Fibroblast of the aortic adventitia (primary cell): ENCODE measurements around a stretch of chr12.

DNA sequence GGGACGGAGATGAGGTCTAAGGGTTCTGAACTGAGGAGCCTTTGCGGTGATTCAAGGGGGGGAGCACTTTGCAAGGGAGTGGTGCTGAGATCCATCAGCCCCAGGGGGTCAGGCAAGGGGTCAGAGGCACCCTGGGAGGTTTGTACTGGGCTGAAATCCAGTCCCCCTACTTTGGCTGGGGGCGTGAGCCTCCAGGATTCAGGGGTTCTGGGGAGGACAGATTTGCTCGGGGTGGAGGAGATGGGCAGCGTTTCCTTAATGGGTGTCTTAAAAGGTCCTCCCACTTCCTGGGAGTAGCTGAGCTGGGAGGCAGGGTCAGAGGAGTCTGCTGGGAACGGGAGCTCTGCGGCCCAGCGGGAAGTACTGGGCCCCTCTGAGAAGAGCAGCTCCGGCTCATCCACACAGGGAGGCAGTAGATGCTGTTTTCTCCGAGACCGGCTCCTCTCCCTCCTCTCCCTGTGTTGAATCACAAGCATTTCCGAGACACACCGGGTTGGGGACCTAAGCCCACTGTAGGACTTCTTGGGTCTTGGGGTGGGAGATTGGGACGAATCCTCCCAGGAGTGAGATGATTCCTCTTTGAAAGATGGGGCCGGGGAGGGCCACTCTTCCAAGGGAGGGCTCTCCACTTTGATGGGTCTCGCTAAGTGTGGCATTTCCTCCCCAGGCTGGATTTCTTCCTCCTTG lies 2.2 kb upstream of the TEX52 start:
- CAGE, long polyA plus RNA = no peak

GRCh38 chr12:2889800-2890065 lies 958 bp upstream of the TULP3 start:
- CAGE, long polyA plus RNA = no peak

DNA sequence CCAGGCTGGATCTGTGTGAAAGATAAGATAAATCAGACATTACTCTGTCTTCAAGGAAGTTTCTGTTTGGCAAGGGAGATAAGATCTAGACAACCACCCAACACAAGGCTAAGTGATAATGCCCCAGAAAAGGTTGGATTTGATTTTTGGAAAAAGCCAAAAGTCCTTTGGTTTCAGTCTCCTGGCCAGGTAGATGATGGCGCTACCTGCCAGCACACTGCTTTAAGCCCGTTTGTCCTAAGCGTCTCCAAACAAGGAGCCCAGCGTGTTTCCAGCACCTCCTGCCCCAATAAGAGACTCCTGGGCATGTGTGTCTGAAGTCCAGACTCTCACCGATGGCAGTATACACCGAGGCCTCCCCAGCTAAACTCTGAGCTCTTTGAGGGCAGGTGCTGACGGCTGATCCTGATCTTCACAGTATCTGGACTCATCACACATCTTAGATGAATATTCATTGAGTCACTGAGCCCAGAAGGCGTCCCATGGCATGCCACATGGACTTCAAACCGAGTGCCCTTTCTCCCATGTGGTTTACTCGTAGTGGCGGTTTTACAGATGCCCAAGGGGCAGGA lies 896 bp upstream of the TEAD4 start:
- CAGE, long polyA plus RNA = no peak

- CAGE, long polyA plus RNA = no peak
Measured at GRCh38 chr12:2992682-2993113, 33.5 kb downstream of the TEAD4 start.

GRCh38 chr12:3003581-3004242 lies 44.5 kb downstream of the TEAD4 start:
- CAGE, long polyA plus RNA = no peak

DNA sequence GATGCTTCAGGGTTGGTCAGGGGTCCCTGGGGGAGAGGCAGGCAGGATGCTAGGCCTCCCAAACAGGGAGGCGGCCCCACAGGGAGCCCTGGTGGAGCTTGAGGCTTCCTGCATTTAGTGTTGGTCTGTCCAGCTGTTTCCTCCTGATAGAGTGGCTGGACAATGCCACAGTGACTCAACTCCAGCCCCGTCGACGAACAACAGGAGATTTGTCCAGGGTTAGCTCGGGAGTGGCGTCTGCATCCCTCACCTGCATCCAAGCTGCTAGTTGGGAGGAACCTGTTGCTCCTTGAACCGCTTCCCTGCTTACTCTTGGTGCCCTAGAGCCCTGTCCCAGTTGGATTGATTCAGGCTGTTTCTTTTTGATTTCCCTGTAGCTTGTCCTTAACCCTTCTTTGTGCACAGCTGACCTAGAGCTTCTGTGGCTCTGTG lies 45.8 kb downstream of the TSPAN9 start:
- CAGE, long polyA plus RNA = no peak

DNA sequence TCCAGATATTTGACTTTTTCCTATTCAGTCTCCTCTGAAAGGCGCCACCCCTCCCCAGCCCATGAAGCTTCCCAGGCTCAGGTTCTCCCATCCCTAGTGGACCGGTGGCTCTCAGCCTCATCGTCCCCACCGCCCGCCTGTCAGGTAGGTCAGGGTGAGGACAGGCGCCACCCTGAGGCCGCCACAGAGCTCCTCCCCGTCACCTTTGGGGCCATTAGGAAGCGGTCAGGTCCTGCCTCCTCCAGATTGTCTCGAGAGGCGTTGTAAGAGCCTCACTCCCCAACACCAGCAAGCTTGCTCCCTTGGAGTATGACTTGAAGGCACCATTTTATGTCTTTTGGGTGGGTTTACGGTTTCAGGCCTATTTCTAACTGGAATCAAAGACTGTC lies 55.5 kb downstream of the TSPAN9 start:
- CAGE, long polyA plus RNA = no peak

- CAGE, long polyA plus RNA = no peak
Measured at GRCh38 chr12:3217943-3218525, 140.9 kb downstream of the TSPAN9 start.

DNA sequence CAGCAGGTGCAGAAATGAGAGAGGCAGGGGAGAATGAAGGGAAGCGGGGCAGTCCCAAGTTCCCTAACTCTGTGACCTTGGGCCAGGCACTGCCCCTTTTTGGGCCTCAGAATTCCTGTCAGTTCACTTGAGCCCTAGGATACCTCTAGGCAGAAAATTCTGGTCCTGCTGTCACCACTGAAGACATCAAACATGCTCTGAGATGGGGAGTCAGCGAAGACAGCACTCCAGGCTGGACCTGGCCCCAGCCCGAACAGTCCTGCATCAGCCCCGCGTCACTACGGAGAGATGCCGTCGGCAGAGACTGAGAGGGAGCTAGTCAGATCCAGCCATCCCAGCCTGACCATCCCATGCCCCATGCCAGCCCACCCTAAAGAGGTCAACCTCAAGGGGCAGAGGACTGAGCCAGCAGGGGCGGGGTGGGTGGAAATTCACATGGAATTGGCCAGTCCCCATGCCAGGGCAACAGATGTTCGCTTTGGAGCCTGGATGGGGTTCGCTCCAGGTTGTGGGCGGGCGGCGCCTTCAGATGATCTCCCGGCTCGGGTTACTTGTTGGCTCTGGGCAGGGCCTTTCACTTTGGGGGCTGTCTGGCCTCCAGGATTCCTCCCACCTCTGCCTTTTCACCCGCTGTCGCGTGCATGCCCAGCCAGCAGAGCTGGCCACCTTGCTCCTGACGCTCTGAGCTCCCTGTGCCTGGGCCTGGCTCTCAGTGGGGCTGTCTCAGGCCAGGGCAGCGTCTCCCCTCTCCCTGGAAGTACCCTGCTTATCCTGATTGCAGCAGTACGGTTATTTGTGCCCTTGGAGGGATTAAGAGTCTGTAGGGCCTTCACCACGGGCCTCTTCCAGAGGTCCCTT lies 154.2 kb downstream of the TSPAN9 start:
- CAGE, long polyA plus RNA = no peak

DNA sequence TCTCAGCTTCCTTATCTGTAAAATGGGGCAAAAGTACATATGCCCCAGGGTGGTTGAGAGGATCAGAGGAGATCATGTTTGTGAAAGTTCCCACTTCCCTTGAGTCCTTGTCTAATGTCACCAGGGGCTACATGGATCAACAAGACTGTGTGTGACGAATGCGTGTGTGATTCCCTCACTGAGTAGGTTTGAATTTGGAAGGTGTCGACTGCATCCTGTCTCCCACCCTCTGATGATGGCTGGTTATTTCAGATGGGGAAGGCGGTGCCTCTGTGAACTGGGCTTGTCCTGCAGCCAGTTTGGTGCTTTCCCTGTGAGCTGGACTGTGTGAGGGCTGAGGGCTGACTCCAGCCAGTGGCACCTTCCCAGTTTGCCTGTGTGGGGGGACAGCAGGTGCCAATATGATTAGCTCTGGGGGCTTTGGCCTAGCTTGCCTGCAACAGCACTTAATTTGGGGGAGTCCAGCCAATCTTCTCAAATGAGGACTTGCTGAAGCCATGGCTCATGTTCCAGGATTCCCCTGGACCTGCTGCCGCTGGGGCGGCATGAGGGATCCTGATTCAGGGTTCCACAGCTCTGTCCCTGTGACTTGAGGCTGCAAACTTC lies 158.4 kb downstream of the TSPAN9 start:
- CAGE, long polyA plus RNA = no peak

GRCh38 chr12:3236329-3237414 lies 159.5 kb downstream of the TSPAN9 start:
- CAGE, long polyA plus RNA = no peak

DNA sequence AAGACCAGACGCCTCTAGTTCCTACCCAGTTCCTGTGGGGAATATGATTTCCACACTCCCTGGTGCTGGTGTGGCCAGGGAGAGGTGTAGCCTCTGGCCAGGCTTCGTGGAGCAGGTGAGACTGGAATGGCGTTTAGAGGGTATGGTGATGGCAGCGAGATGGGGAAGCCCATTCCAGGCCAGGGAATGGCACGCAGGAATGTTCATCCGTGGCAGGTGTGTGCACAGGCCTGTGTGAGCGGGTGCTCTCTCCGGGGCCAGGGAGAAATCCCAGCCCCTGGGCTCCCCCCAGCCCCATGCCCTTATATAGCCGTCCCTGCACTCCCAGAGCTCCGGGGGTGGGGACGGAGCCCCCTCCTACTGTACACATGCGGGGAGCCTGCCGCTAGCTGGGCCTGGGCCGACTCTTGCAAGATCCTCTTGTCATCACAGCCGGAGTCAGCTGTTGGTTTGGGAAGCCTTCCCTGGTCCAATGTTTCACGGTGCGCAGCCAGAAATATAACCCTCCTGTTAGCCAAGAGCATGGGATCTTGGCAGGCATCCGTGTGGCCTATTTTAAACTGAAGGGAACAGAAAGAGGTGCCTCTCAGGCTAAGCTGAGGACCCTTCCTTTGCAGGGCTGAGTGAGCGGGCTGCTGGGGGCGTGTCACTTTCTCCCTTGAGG lies 175.1 kb downstream of the TSPAN9 start:
- CAGE, long polyA plus RNA = no peak

- CAGE, long polyA plus RNA = no peak
Measured at GRCh38 chr12:3262231-3262815, 185.1 kb downstream of the TSPAN9 start.

GRCh38 chr12:3315149-3315537 lies 175.9 kb upstream of the PRMT8 start:
- CAGE, long polyA plus RNA = no peak

DNA sequence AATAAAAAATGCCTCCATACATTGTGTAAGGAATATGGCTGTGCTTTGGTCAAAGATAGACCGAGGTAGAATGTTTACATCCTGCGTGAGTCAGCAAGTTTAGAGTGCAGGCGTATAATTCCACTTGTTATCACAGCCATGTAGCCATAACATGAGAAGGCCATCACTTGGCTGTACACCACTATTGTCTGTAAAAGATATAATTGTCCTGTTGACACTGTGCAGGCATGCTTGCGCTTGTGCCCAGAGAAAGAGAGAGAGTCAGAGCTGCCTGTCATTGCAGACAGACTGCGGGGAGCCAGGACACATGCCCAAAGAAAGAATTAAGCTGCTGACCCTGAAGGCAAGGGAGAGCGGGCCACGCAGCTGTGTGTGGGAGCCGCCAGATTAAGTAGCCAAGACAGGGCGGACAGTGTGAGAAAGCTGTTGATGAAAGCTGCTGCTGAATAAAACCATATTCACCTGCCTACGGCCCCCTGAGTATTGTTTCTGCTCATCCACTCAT lies 68.3 kb downstream of the CRACR2A start:
- CAGE, long polyA plus RNA = no peak

DNA sequence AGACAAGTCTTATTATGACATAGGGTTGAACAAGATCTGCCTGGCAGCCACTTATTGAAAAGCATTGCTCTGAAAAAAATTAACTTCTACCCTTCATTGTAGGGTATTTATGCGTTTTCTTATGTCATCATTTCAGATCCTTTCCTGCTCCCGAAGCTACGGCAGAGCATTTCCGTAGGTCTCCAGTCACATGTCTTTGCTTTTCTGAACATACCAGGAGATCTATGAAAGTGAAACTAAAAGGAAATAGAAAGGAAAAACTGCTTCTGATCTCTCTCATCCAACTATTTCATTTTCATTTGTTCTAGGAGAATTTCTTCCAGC lies 11.9 kb upstream of the PARP11 start:
- CAGE, long polyA plus RNA = no peak

GRCh38 chr12:3999049-3999958 lies 126.1 kb upstream of the PARP11 start:
- CAGE, long polyA plus RNA = no peak

DNA sequence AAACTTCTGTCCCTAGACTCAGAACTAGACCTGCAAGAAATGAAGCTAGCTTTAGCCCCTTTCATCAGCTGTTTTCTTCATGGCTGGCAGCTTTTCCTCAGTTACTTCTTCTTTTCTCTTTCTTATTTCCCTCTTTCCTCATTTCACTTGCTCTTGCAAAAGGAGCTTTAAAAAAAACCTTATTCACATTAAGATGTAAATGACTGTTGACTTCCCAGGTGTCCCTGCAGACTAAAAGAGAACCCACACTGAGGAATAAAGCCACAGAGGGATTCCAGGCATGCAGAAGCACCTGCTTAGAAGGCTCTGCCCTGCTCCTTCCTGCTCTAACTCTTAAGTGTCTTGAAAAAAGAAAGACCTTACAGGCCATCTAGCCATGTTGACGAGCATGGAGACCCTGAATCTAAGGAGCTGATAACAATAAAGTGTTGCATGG lies 69.7 kb upstream of the CCND2 start:
- CAGE, long polyA plus RNA = no peak

DNA sequence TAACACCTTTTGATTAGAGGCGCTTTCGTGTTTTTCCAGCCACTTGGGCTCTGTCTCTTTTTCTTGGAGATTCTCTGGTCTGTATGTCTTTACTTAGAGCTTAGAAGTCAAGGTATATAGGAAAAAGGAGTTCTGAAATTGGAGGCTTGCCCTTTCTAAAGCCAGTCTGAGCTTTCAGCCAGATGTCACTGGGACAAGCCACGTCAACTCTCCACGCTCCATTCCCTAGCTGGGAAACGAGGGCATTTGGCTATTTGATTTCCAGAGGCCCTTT lies 20.9 kb downstream of the CCND2 start:
- CAGE, long polyA plus RNA = no peak

GRCh38 chr12:4477143-4477497 lies 31.5 kb upstream of the FGF6 start:
- CAGE, long polyA plus RNA = no peak